ENCODE measurements around a stretch of chr6.

GRCh38 chr6:139603652-139604178 is 229.3 kb upstream of the CITED2 start:
- PRO-cap = no peak
- RRBS, 2 experiments = no CpG with 5 or more reads among the region's 7 CpGs

DNA sequence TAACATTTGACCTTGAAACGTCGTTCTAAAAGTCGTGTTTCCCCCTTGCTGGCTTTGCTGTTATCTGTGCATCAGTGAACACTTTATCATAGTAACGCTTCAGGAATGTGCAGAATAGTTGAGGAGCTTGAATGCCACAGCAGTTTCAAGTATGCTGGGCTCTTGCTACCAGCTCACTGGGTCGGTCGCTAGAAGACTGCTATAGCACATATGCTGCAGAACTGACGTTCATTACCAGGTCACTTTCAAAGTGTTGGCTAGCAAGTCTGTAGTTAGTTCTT is 334.5 kb upstream of the CITED2 start:
- PRO-cap = no peak
- RRBS, 2 experiments = no CpG with 5 or more reads among the region's 7 CpGs

- PRO-cap = no peak
- RRBS, 2 experiments = no CpG with 5 or more reads among the region's 9 CpGs
Measured at GRCh38 chr6:139846514-139847483, 472.4 kb upstream of the CITED2 start.

DNA sequence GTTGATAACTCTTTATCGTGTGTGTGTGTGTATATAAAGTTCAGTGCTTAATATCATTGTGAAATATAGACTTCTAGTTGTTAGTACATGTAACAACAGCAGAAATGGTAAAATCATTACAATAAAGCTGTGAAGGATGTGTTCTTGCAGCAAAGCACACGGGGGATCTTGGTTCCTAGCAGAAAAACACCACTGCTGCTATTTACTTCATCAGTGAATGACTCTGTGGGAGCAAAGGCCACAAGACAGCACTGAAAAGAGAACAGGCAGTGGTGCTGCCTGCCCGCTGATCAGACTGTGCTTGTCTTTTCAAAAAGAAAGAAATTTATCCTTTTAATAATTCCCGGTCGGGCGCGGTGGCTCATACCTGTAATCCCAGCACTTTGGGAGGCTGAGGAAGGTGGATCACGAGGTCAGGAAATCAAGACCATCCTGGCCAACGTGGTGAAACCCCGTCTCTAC is 689.9 kb upstream of the CITED2 start:
- PRO-cap = no peak
- RRBS, 2 experiments = no CpG with 5 or more reads among the region's 10 CpGs

DNA sequence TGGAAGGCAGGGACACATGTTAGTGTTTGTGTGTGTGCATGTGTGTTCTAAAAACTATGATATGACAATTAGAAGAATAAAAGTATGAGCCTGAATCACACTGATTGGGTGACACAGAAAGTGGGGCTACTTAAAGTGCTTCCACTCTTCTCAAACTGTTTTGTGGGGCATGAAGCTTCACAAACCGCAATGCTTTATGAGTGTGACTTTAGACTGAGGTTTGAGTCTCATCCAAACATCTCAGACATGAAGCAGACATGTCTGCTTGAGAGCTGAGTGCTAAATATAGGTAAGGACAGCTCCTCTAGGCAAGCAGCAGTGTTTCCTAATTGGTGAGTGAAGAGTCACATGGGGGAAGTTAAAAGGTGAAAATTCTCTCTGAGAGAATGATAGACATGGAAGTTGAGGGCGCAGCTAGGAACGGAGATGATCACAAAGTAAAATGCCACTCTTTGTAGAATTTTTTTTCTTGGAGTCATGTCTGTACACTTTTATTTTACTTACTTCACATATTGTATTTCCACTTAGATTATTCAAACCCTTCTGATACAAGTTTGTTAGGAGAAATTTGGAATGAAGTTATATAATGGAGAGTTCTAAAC is 727.0 kb upstream of the CITED2 start:
- PRO-cap = no peak
- RRBS, 2 experiments = no CpG with 5 or more reads among the region's 3 CpGs

GRCh38 chr6:141877357-141877972 is 255.3 kb upstream of the GJE1 start:
- PRO-cap = no peak
- RRBS, 2 experiments = no CpG with 5 or more reads among the region's 2 CpGs

DNA sequence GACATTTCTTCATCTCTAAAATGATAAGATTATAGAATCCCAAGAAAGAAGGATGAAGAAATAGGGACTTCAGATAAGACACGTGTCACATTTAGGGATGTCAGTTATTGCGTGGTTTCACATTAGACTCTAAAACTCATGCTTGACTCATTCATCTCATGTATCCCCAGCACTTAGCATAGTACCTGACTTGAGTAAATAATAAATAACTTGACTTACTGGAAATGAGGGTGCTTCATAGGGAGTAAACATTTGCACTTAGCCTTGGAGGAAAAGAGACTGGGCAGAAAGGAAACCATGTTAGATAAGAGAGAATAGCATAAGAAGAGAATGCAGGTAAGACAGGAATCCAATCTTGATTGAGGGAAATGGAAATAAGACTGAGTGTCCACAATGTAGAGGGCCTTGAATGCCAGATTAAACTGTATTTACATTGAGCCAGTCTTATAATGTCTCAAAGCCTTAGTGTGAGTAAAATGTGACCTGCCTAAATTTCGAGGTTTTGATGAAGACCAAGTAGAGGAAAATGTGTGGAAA is 37.3 kb downstream of the VTA1 start:
- PRO-cap = no peak
- RRBS, 2 experiments = no CpG with 5 or more reads among the region's 3 CpGs

DNA sequence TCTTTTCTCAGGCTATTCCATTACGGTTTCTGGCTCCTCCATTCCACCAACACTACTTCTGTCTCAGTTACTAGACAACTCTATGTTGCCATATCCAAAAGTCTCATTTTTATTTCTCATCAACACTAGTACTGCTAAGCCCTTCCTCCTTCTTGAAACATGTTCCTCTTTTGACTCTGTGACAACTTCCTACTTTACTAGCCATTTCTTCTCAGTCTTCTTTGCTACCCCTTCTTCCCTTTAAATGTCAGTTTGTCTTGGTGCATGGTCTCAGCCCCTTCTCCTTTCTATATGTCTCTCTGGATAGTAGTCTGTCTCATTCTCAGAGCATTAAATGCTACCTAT is 7.1 kb upstream of the ADGRG6 start:
- PRO-cap = no peak
- RRBS, 2 experiments = no CpG with 5 or more reads among the region's 1 CpG

DNA sequence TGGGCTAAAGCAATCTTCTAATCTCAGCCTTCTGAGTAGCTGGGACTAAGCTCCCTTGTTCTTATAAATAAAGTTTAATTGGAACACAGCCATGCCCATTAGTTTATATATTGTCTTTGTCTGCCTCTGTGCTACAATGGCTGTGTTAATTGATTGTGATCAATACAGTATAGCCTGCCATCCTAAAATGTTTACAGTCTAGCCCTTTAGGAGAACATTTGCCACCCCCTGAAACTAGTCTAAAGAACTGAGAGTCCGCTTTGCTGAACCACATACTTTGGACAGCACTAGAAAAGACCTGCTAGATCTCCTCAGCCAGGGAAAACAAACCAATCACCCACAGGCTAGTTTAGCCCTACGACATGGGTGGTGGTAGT is 72.1 kb downstream of the ADGRG6 start:
- PRO-cap = no peak
- RRBS, 2 experiments = no CpG with 5 or more reads among the region's 2 CpGs

DNA sequence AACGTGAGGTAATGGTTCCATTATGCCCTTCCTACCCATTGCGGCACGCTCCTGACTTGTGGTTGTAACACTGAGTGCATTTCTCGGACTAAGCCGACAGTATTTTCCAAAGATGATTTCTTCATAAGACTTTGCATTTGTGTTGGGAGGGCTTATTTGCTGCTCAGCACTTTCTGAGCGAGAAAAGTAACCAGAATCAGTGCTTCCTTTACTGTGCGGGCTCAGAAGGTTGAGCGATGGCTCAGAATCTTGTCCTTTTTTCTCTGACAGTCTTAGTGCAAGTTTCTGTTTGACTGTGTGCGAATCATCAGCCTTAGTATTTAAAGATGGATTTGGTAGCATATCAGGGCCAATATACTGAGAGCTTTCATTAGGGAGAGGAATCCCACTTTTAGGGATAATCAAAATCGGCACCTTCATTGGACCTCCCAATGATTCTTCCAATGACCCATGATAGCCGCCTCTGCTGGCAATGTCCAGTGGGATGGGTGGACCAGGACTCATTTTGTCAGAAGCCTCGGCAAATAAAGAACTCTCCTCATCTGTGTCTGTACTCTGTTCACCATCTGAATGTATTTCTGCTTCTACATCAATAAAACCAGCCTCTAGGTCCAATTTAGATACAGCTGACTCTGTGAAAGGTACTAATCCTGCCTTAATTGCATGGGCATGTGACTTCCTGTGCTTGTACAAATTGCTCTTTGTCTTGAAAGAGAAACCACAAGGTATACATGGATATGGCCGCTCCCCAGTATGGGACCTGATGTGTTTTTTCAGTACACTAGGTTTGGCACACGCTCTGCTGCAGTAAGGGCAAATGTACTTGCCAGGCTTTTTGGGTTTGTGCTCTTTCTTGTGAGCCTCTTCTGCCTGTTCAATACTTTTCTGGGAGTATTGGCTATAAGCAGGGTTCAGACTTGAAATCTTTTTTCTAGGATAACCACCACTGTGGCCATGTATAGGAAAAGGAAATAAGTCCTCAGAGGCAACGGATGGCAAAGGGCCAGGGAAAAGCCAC is 171.3 kb downstream of the HIVEP2 start:
- PRO-cap = no peak
- RRBS, 2 experiments = no CpG with 5 or more reads among the region's 15 CpGs

DNA sequence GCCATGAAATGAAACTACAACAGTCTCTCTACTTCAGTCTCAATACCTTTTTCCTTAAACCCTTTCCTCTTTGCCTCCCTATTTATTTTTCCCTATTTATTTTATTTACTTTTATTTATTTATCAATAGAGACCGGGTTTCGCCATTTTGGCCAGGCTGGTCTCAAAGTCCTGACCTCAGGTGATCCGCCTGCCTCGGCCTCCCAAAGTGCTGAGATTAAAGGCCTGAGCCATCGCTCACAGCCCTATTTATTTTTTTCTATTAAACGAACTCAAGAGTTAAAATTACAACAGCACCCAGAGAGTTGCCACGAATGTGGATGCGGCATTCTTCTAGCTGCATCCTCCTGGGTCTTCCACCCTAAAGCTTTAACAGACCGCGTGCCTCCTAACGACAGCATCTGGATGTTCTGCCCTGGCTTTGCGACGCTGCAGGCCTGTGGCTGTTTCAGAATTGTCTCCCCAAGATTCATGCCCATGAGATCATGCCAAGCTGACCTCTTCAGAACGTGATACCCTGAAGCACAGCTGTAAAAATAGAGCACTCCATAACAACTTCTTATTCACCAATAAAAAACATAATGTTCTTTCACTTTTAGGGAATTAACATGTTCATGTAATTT is 26.8 kb downstream of the HIVEP2 start:
- PRO-cap = no peak
- RRBS, 2 experiments = no CpG with 5 or more reads among the region's 14 CpGs

DNA sequence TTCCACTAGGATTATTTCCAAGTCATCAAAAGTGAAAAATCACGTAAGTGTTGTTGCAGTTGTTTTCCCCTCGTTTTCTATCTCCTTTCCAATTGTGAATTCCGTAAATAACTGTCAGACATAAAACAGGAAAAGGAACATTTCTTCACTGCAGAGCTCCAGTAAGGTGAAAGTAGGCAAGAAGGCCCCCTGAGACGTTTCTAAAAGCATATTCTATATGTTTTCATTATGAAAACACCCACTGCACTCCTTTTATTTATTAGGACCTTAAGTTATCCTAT is 17.7 kb downstream of the HIVEP2 start:
- PRO-cap = no peak
- RRBS, 2 experiments = no CpG with 5 or more reads among the region's 4 CpGs

DNA sequence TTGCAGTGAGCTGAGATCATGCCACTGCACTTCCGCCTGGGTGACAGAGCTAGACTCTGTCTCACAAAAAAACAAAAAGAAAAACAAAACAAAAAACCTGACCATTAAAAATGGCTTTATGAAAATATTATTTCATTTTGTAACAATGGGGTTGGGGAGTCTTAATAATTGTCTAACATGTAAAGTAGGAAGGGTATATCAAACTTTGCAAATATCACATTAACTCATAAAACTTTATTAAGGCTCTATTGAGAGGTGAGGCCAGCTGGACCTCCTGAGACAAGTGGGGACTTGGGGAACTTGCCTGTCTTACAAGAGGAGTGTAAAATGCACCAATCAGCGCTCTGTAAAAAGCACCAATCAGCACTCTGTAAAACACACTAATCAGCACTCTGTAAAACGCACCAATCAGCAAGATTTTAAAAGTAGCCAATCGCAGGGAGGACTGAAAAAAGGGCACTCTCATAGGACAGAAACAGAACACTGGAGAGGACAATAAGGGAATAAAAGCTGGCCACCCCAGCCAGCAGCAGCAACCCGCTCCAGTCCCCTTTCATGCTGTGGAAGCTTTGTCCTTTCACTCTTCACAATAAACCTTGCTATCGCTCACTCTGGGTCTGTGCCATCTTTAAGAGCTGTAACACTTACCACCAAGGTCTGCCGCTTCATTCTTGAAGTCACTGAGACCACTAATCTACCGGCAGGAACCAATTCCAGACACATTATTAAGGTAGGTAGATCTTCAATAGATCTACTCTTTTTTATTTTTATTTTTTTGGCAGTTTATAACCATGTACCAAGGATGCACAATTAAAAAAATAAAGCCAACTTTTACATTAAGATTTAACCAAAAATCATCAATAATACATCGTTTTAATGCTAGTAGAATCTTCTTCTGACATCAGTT is 1.8 kb upstream of the AIG1 start:
- PRO-cap = no peak
- RRBS, 2 experiments = no CpG with 5 or more reads among the region's 9 CpGs

DNA sequence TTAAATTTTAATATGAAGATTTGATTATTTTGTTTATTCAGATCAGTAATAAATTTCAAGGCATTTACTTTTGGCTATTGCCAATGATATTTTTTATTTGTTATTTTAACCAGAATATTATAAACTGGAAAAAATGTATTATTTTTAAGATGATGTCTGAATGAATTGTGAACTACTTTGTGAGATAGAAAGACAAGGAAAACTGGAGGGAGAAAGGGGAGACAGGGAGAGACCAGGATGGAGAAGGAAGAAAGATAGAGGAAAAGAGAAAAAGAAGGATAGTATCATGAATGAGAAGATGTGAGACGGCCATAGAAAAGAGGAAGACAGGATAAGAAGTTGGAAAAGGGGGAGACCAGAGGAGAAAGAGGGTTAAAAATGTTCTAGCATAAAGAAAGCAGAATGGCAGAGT is 120.8 kb downstream of the AIG1 start:
- PRO-cap = no peak
- RRBS, 2 experiments = no CpG with 5 or more reads among the region's 1 CpG

DNA sequence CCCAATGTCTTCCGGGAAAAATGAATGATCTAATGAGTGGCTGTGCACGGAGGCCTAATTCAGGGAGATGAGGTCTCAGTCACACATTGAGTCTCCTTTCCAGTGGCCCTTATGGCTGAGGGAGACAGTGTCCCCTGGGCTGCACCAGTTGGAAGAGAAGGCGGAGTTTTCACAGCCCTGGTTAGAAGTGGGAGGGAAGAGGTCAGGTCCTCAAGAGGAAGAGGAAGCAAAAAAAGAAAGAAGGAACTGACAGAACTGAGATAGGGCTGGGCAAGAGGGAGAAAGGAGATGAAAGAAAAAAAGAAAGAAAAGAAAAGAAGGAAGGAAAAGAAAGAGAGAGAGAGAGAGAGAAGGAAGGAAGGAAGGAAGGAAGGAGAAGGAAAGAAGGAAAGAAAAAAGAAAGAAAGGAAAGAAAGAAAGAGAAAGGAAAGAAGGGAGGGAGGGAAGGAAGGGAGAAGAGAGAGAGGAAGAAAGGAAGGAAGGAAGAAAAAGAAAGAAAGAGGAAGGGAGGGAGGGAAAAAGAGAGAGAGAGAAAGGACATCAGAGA is 5.1 kb upstream of the FUCA2 start:
- PRO-cap = no peak
- RRBS, 2 experiments = no CpG with 5 or more reads among the region's 3 CpGs

GRCh38 chr6:143528488-143528950 is 17.0 kb upstream of the FUCA2 start:
- PRO-cap = no peak
- RRBS, 2 experiments = no CpG with 5 or more reads among the region's 4 CpGs

DNA sequence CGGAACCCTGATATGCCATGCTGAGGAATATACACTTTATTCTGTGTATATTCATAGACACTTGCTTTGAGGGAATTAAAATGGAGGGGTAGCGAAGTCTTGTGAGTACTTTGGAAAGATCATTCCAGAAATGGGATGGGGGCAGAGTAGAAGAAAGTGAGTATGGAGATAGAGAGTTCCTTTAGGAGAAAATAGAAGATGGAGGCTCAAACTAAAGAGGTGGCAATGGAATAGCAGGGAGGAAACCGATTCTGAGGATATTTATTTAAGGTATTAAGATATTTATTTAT is 21.1 kb upstream of the FUCA2 start:
- PRO-cap = no peak
- RRBS, 2 experiments = no CpG with 5 or more reads among the region's 3 CpGs

GRCh38 chr6:143538139-143538493 is 26.6 kb upstream of the FUCA2 start:
- PRO-cap = no peak
- RRBS, 2 experiments = over 99 to 100% methylated on average over 2 to 6 of the region's 11 CpGs

DNA sequence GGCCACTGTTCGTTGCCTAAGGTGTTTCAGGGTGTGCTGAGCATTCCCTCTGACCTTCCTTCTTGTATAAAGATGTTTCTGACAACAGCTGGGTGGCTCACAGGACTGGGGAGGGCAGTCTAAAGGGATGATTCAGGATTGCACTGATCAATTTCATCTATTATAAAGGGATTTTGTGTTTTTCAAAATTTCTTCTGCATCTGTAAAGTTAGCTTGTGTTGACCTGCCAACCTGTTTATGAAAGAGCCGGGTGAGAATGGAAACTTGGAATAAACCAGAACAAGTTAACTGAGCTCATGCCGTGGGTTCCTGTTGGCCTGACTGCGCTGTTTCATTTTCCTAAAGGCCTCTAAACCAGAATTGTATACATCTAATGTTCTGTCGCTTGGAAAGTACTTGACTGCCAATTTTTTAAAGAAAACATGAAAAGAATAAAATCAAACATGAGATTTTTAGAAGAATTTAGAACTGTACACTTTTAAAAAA is 14.4 kb downstream of the PHACTR2 start:
- PRO-cap = no peak
- RRBS, 2 experiments = no CpG with 5 or more reads among the region's 5 CpGs

DNA sequence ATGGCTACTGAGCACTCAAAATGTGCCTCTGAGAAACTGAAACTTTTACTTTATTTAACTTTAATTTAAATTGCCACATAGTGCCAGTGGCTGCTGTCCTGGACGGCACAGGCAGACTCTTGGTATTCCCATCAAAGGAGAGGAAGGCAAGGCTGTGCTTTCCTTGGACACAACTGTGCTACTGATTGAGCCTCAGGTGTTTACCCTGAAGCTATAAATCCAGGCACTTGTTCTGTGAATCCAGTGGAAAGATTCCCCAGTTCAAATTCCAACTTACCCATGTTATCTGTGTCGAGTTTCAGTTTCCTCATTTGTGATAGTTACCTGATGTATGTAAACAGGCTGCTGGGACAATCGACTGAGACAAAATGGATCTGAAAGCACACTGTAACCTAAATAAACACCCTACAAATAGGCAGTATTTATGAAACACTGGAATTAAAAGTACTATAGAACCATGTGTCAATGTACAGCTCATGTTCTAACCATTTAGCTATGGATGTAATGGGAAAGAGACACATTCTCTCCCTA is 57.2 kb downstream of the PLAGL1 start:
- PRO-cap = no peak
- RRBS, 2 experiments = no CpG with 5 or more reads among the region's 3 CpGs